ENCODE measurements around the gene MACO1.

- PRO-cap, result unidirectional peak, minus-strand start at chr1:24746903
- RRBS, 2 experiments, result no CpG with 5 or more reads among the region's 16 CpGs
Measured at GRCh38 chr1:24746654-24746991, 1.4 kb downstream of the CLIC4 start.

GRCh38 chr1:24901457-24902398, 28.3 kb downstream of the RUNX3 start:
- PRO-cap, result no peak
- RRBS, 2 experiments, result 88 to 94% methylated on average over 1 to 3 of the region's 40 CpGs

DNA sequence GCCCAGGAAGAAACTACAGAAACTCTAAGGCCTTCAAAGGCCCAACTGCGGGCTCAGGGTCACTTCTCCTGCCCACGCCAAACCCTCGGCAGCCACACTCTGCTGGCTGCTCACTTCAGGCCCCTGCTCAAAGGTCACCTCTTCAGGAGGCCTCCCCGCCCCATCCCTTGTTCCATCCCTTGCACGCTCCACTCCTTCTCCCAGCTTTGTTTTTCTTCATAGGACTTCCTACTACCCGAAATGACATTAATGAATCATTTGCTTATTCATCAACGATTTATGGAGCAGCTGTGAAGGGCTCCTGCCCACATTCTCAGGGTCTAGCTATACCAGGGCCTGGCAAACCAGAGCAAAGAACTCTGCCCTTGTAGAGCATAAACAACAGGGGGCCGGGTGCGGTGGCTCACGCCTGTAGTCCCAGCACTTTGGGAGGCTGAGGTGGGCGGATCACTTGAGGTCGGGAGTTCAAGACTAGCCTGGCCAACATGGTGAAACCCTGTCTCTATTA, 15.3 kb downstream of the RUNX3 start:
- PRO-cap, result no peak
- RRBS, 2 experiments, result no CpG with 5 or more reads among the region's 12 CpGs

GRCh38 chr1:24927372-24928438, 2.4 kb downstream of the RUNX3 start:
- PRO-cap, result no peak
- RRBS, 2 experiments, result no CpG with 5 or more reads among the region's 26 CpGs

DNA sequence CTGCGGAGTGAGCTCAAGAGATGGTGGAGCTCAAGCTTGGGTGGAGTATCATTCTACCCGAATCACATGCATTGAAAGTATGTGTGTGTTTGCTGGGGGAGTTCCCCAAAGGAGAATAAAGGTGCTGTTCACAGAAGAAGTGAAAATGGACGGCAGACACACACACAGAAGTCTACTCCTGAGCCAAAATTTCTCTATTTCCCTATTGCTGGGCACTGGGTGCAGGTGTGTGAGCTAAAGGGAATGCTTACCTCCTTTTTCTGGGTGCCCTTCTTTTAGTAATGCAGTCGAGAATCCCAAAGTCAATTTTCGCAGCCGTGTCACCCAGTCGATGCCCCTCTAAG, 58.3 kb upstream of the RUNX3 start:
- PRO-cap, result no peak
- RRBS, 2 experiments, result no CpG with 5 or more reads among the region's 7 CpGs

GRCh38 chr1:25064822-25066287, 135.3 kb upstream of the RUNX3 start:
- PRO-cap, result no peak
- RRBS, 2 experiments, result 54 to 57% methylated on average over 2 to 3 of the region's 35 CpGs

DNA sequence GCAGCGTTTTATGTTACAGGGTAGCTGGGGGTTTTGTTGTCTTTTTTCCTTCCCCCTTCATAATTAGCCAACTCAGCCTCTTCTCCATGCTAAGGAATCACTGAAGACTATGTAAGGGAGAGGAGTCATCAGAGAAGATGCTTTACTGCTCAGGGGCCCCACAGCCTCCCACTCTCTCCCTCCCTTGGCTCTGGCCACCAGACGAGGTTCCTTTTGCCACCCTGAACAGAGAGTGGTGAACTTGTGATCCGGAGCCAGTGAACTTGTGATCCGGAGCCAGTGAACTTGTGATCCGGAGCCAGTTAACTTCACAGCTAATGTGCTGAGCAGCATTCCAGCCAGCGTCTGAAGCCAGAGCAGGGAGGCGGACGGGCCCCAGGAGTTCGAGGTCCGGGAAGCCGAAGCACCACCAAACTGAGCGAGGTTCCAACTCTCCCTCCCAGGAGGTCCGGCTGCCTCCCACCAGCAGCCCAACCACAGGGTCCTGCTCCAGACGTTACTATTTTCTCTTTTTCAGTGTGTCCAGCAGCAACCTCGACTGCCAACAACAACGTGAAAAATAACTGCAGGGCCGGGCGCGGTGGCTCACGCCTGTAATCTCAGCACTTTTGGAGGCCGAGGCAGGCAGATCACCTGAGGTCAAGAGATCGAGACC, 85.9 kb downstream of the SYF2 start:
- PRO-cap, result no peak
- RRBS, 2 experiments, result 75 to 80% methylated on average over 8 of the region's 22 CpGs

DNA sequence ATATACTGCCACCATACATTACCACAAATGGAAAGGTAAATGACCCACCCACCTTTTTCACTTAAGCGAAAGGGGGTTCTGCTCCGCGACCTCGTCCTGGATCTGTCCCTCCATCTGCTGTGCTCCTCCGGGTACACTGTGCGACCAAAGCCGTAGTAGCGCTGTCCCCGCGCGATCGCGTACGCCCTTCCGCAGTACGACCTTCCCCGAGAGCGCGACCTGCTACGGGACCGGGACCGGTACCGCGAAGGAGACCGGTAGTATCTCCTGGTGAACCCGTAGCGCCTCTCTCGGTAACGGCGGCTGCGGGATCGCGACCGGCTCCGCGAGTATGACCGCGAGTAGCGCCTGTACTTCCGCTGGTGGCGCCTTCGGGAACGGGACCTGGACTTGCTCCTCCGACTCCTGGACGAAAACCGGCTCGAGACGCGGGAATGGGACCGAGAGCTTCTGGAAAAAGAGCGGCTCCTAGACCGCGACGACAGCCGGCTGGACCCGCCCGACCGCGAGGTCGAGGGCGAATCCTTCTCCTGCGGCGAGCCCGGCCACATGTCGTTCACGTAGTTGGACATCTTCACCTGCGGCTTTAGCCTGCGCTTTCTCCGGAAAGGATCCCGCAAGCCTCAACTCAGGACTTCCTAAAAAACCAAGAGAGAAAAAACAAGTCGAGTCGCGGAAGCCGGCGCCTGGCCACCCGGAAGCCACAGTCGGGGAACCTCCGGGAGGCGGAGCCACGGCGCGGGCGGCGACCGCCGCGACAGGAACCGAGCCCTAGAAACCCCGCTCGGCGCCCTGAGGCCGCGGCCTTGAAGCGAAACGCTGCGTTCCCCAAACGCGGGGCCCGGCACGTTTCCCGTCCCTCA, 631 bp downstream of the RSRP1 start:
- PRO-cap, result bidirectional peak, plus-strand start at position 353 of the sequence, minus-strand start at position 220 of the sequence
- RRBS, 2 experiments, result under 1 to 2% methylated on average over 39 to 71 of the region's 101 CpGs

DNA sequence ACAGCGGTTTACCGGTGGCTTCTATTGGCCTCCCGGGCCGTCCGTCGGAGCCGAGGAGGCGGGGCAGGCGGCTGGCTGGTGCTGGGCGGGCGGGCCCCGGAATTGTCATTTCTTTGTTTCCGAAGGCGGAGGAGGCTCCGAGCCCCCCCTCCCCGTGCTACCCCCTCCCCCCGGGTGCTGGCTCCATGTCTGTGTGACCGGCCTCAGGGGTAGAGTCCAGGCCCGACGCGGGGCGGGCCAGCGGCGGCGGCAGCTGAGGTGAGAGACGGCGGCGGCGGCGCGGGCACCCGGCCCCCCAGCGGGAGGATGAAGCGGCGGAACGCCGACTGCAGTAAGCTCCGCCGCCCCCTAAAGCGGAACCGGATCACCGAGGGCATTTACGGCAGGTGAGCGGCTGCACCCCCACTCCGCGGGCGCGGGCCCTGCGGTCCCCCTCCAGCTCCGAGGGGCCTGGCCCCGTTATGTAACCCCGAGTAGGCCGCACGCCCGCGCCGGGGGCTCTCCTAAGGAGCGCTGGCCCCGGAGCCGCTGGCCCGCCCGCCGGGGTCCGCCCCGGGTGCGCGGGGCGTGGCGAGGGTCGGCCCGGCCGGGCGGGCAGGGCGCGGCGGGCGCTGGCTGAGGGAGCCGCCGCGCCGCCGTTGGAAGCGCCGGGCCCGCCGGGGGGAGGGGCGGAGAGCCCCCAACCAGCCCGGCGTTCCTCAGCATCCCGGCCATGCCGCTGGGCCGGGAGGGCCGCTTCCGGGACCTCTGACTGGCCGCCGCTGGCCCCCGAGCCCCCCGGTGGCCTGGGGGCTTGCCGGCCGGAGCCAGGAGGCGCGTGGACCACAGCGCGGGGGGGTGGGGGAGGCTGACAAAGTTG, at the start of gene MACO1:
MACO1 (plus strand) TSS at position 105 of the 859 bp plus-strand sequence.
- PRO-cap, result unidirectional peak, plus-strand start at position 212 of the sequence
- RRBS, 2 experiments, result 1 to 2% methylated on average over 47 to 49 of the region's 104 CpGs

GRCh38 chr1:25434501-25434983, 3.8 kb downstream of the MACO1 start:
- PRO-cap, result no peak
- RRBS, 2 experiments, result no CpG with 5 or more reads among the region's 1 CpG

GRCh38 chr1:25485453-25485880, 54.8 kb downstream of the MACO1 start:
- PRO-cap, result no peak
- RRBS, 2 experiments, result no CpG with 5 or more reads among the region's 3 CpGs

DNA sequence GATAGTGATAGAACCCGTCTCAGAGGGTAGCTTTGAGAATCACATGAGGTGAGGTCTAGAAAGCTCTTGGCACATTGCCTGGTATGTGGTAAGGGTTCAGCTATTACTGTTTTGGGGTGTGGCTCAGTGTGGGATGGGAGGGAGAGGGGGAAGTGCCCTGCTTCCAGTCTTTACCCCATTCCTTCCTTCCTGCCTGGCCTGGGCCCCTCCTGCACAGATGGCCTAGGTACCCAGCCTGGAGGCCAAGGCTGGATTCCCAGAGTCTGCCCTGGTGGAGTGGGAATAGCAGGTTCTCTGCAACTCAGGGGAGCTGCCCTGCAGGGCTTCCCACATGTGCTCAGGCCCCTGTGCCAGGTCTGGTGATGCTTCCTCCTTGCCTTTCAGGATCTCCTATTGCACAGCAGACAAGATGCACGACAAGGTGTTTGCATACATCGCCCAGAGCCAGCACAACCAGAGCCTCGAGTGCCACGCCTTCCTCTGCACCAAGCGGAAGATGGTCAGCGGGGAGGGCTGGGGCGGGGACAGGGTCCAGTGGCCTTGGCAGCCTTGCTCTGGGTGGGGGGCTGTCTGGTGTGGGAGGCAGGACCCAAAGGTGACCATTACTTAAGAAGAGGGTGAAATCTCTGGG, 13.5 kb downstream of the LDLRAP1 start:
- PRO-cap, result no peak
- RRBS, 2 experiments, result no CpG with 5 or more reads among the region's 8 CpGs

GRCh38 chr1:25695539-25696489, 79.2 kb downstream of the MAN1C1 start:
- PRO-cap, result no peak
- RRBS, 2 experiments, result no CpG with 5 or more reads among the region's 22 CpGs

GRCh38 chr1:25754592-25755297, 45.2 kb upstream of the SELENON start:
- PRO-cap, result no peak
- RRBS, 2 experiments, result no CpG with 5 or more reads among the region's 15 CpGs

DNA sequence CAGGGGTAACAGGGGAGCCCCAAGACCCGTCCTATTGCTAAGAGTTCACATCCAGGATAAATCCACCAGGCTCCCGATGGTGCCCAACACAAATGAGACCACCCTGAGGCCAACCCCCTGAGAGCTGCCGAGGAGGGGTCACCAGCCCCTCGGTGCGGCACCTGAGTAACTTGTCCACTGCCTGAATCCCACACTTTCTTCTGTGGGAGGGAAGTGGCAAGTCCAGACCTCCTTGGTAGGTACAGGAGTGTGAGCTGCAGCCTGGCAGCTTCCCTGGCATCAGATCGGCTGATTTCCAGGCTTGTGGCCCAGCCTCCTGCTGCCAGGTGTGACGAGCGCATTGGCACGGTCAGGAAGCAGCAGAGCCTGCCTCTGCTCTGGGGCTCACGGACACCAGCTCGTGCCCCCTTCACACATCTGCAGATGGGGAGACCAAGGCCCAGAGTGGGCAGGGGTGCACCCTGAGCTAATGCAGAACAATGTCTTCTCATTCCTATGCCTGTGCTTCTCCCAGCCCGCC, 33.3 kb upstream of the SELENON start:
- PRO-cap, result no peak
- RRBS, 2 experiments, result no CpG with 5 or more reads among the region's 12 CpGs

DNA sequence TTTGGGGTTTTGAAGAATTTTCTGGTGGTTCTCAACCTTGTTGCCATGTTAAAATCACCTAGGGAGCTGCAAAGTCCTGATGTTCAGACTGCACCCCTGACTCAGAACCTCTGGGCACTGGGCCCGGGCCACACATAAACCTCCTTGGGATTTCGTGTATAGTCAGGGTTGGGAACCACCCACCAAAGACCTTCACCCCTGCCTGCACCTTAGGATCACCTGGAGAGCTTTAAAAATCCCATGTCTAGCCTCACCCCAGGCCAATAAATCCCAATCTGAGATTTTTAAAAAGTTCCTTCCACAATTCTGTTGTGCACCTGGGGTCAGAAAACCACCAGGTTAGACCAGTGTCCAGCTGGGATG, 26.2 kb upstream of the SELENON start:
- PRO-cap, result no peak
- RRBS, 2 experiments, result no CpG with 5 or more reads among the region's 2 CpGs

- PRO-cap, result no peak
- RRBS, 2 experiments, result no CpG with 5 or more reads among the region's 3 CpGs
Measured at GRCh38 chr1:25867723-25867974, 7.9 kb downstream of the PAQR7 start.

DNA sequence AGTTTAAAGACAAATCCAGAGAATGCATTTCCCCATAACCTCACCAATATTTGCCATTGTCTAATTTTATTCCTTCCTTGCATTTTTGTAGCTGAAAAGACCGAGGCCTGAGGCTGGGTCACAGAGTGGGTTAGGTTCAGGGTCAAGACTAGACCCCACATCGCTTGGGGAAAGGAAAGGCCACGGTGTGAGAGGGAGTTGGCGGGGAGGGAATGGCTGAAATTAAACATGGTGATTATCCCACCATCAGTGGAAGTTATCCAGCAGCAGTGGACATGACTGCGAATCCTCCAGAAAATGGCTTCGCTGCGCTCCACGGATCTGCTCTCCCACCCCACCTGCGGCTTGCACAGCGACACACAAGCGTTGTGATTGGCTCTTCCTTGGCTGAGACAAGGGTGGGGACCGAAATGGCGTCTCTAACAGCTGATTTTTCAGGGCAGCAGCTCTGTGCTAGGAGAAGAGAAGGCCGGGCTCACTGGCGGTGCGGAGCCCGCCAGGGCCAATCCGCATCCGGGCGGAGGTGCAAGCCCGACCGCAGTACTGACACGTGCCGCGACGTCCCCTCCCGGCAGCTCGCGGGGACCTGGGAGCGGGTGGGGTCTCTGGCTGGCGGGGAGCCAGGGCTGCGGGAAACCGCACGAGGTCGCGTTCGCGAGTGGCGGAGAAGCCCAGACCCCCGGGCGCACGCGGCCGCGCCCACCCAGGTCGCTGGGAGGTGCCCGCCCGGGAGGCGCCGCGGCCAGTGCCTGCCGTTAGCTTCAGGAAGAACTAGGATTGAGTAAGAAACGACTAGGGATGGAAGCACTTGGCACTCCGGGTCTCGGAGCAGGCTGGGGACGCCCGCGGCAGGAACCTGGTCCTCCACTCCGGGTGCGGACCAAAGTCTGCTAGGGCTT, 16.3 kb upstream of the STMN1 start:
- PRO-cap, result no peak
- RRBS, 2 experiments, result 2 to 3% methylated on average over 35 to 43 of the region's 60 CpGs

DNA sequence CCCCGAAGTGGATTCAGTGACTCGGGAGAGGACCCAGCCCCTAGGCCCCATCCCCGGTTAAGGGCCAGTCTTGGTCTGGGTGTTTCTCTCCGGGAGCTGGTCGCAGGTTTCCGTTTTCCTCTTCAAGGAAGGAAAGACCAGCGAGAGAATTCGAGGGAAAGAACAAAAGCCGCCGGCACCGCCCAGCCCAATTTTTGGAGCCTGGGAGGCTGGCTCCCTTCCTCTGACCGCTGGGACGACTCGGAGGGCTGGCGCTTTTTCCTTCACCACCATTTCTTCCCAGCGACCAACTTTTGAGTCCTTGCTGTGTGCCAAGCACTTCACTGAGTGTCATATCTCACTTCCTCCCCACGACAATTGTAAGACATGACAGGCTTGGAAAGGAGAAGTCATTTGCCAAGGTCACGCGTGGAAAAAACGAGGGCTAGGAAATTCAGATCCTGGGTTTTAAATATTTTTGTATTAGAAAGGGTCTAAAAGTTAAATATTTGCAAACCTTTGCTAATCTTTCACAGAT, 17.0 kb upstream of the STMN1 start:
- PRO-cap, result no peak
- RRBS, 2 experiments, result 4% methylated on average over 10 of the region's 20 CpGs

GRCh38 chr1:26036295-26037262, 9.3 kb downstream of the SLC30A2 start:
- PRO-cap, result no peak
- RRBS, 2 experiments, result no CpG with 5 or more reads among the region's 27 CpGs